Pulmonary artery (tissue), 1 donor: ENCODE measurements around a stretch of chr2.

DNA sequence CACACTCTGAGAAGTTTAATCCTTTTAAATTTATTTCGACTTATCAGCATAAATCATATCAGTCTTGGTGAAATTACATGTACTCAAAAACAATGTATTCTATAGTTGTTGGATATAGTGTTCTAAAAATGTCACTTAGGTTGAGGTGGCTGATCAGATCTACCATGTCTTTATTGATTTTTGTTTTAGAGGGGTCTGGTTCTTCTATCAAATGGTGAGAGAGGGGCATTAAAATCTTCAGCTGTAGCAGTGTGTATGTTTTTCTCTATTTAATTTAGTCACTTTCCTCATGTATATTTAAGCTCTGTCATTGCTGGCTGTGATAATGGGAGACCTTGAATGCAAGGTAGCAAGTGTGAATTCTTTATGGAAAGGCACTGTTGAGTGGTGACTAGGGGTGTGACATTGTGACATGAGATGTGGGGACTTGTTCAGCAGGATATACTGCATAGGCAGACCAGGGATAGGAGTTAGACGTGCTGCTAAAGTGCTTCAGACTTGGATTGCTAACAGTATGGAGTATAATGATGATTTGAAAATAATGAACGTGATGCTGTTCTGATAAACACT, 134.9 kb downstream of the NCOA1 start:
- PRO-cap = no peak

DNA sequence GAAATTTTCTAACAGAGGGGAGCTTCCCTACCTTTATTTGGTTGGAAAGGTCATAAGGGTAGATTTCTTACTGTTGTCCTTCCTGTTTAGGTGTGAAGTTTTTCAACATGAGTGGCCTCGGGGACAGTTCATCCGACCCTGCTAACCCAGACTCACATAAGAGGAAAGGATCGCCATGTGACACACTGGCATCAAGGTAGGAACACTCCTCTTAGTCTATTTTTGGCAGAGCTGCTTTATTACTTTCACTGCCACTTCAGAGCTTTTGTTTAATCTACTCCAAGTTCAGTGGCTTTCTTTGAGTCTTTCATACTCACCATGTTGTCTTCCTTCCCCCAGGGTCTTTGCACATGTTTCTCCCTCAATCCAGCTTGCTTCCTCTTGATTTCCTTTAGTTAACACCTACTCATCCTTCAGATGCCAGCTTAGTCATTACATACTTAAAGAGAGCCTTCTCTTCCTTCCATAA, 134.6 kb downstream of the PTRHD1 start:
- PRO-cap = no peak

DNA sequence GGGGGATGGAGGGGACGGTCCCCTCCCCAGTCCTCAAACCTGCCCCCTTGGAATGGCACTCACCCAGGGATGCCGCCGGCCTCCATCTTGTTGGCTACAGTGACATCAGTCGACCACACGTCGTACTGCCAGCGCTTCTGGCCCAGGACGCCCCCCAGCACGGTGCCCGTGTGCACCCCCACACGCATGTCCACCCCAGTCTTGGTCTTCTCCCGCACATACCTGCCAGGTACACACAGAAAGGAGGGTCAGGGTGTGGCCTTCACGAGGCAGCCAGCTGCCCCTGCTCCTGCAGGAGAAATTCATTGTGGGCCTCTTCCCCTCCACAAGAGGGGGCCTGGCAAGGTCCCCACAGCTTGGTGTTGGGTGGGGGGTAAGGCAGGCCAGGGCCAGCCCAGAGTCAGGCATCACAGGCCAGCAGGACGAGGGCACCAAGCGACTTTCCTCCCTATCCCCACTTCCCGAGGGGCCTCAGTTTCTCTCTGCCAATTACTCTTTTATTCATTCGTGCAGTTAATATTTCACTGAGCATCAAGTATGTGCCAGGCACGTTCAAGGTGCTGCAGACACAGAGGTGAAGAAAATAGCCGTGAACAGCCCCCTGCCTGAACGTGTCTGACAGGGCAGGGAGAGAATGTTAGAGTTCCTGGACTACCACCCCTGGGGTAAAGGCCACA, 46.7 kb downstream of the CENPO start:
- PRO-cap = no peak

DNA sequence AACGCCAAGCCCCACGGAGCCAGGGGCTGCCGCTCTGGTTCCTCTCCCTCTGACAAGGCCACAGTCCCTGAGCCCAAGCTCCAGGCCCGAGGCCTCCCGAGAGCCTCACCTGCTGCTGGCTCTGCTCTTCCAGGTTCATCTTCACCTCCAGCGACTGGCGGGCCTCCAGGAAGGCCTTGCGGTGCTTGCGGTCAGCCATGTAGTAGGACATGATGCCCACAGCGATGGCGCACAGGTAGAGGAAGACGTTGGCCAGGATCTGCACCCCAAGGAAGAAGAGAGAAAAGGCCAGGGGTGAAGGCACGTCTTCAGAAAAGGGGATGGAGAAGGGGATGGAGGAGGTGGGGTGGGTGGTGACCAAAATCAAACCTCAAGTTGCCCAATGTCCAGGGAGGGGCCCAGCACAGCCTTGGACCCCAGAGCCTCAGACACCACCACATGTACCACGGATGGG, 47.5 kb downstream of the ADCY3 start:
- PRO-cap = no peak

- PRO-cap = no peak
Measured at GRCh38 chr2:24873427-24874509, 46.3 kb downstream of the ADCY3 start.

DNA sequence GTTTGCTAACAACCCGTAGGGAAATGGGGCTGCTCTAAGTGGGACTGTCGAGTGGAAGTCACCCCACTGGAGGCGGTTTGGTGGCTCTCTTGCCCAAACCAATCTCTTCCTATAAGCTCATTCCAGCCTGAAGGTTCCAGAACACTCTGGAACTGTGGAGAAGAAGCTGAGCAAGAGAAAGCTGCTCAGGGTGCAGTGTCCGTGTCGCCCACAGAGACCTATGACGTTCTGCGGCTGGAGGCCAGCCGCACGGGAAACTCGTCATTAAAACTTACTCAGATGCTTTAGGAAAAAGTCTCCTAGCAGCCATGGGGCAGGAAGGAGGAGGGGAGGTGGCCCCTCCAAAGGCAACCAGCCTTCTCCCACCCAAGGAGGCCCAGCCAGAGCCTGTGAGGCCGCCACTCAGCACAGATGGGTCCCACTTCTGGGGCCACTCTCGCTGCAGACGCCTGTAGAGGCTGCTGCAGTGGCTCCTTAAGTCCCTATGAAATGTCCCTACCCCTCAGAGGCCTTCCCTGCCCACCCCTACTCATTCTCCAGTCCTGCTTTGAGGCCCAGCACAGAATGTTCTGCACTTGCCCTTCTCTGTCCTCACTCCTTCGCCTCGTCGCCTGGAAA, 41.6 kb downstream of the ADCY3 start:
- PRO-cap = no peak

DNA sequence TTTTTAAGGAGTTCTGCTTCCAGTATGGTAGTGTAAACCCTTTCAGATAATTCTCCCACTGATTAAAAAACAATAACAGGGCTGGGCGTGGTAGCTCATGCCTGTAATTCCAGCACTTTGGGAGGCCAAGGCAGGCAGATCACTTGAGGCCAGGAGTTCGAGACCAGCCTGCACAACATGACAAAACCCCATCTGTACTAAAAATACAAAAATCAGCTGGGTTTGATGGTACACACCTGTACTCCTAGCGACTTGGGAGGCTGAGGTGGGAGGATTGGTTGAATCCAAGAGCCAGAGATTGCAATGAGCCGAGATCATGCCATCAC, 8.9 kb upstream of the DNAJC27 start:
- PRO-cap = no peak

GRCh38 chr2:25132298-25132784, 36.0 kb downstream of the POMC start:
- PRO-cap = no peak

- PRO-cap = no peak
Measured at GRCh38 chr2:25240234-25240835, 72.0 kb upstream of the POMC start.

DNA sequence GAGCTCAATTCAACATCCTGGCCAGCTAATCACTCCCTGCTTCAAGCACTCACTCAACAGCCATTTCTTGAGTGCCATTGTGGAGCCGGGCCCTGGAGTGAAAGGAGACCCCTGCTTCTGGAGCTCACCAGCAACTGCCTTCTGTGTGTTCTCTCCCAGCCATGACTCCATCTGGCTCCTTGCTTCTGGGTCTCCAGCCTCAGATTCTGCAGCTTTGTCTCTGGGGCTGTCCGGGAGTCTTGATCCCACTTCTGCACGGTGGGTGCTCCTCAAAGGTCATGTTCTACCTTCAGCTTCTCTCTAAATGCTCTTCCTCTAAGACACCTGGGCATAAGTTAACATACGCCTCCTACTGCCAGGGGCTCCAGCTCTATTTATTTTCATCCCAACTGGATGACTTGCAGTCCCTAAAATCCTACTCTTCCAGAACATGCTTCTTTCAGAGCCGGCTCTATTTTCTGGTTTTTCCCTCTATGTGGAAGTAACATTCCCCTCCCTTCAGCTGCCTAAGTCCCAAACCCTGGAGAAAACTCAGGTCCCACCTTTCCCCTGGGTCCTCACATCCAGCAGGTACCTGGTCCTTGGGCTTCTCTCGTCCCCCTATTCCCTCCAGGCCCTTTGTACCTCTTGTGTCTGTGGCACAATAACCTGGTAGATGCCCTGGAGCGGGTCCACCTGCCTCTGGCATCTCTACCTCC, 14.2 kb downstream of the DNMT3A start:
- PRO-cap = no peak

DNA sequence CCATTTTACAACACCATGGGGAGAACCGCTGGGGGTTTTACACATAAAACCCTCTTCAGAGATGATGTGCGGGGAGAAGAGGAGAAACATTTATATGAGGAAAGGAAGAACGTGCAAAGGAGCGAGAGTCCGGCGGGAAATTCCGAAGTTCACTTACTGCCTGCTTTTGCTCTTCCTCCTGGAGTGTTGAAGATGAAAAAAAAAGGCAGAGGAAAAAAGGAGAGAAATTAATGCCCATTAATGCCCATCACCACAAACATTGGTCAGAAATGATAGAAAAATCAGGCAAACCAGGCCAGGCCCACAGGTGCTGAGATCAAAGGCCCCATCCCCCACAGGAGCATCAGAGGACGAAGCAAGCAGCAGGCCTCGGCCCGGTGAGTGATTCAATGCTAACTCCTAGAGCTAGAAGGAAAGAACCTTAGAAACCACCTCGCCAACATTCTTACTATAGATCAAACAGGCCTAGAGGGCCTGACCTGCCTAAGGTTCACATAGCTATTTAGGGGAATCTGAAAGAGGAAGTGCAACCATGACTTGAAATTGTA, 77.7 kb upstream of the DNMT3A start:
- PRO-cap = no peak

GRCh38 chr2:25419906-25420151, 78.1 kb upstream of the DNMT3A start:
- PRO-cap = no peak

DNA sequence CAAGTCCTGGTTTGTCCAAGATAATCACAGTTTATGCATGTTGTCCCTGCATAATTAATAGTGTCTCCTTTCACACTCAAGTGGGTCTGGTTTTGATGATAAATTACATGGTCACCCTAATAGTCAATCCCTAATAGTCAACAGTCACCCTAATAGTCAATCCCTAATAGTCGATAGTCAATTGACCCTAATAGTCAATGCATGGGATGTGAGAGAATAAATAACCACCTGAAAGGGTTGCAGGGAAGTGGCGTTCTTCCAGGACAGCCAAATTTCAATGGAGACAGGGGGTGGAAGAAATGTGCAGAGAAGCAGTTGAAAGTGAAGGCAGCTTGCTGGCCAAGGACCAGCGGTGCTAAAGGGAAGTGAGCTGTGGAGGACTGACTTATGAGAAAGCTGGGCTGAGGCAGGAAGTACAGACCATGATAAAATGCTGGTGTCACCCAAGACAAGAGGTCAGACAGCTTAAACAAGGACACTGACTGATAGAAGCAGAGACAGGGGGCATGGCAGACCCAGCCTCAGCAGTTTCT, 106.8 kb downstream of the DTNB start:
- PRO-cap = no peak

DNA sequence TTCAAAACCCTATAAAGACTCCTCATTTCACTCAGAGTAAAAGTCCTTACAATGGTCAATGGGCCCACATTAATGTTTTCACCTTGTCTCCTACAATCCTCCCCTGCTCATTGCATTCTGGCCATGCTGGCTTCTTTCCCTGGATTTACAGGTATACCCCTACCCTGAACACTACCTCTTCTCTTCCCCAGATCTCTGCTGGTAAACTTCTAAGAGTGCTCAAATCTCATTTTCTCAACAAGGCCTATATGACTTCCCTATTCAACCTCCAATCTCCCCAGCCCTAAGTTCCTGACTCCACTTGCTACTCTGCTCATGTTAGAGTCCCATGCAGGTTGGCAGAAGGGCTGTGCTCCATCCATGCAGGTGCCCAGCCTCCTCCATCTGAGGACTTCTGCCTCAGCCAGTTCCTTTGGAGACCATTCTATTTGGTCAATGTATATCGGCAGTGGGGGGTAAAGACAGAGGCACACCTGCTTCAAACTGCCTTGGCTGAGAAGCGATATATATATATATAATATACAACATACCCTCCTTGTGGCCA, 101.9 kb downstream of the DTNB start:
- PRO-cap = no peak

DNA sequence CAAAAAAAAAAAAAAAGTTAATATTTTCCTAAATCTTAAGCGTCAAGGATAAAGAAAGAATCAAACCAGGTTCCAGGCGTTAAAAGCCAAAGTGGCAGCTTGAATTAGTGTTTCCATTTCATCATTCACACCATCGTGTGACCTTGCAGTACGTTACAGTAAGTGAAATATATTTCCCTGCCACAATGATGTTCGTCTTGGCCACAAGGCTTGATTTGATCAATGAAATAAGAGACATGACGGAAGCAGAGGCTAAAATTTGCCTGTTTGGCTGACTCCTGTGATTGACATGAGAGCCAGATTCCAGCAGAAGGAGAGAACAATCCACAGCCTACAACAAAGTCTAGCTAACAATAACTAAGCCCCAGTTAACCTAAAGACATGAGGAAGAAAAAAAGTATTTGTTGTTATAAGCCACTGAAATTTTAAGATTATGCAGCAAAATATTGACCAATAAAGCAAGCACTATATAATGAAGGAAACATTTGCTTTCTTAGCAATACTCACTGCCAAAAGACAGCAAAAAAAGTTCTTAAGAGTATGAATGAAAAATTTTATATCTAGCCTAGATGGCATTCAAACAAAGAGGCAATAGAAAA, 62.0 kb downstream of the ASXL2 start:
- PRO-cap = no peak

- PRO-cap = no peak
Measured at GRCh38 chr2:25983111-25983705, 911 bp upstream of the KIF3C start.

- PRO-cap = no peak
Measured at GRCh38 chr2:26065890-26066643, 32.2 kb downstream of the RAB10 start.

- PRO-cap = no peak
Measured at GRCh38 chr2:26072731-26073187, 38.9 kb downstream of the RAB10 start.

DNA sequence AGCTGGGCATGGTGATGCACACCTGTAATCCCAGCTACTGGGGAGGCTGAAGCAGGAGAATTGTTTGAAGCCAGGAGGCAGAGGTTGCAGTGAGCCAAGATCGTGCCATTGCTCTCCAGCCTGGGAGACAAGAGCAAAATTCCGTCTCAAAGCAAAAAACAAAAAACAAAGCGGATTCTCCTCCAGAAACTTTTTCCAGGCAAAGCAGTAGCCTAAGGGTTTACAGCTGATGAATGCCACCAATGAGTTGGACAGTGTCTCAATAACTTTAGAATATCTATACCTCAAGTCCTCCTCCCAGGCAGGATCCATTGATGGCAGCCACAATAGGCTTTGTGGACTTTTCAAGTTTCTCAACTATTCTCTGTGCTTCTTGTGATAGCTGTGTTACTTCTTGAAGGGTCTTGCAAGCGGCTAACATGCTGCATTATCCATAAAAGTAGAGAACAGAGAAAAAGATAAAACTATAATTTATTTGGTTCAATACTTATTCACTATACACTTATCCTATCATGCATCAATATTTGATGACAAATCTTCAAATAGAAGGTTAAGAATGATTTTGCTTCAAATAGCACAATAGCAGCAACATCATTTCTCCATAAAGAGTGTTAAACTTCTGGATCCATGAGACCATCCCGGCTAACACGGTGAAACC, 10.4 kb downstream of the HADHA start:
- PRO-cap = no peak

- PRO-cap = no peak
Measured at GRCh38 chr2:26273871-26274770, 29.4 kb downstream of the HADHB start.